Measurements from ENCODE around the genes SMARCE1, KRT222, KRTAP4-12, KRTAP17-1 and KRT33A.

GRCh38 chr17:40344250-40345037, 20.1 kb downstream of the GJD3 start:
- RRBS = no CpG with 5 or more reads among the region's 7 CpGs

DNA sequence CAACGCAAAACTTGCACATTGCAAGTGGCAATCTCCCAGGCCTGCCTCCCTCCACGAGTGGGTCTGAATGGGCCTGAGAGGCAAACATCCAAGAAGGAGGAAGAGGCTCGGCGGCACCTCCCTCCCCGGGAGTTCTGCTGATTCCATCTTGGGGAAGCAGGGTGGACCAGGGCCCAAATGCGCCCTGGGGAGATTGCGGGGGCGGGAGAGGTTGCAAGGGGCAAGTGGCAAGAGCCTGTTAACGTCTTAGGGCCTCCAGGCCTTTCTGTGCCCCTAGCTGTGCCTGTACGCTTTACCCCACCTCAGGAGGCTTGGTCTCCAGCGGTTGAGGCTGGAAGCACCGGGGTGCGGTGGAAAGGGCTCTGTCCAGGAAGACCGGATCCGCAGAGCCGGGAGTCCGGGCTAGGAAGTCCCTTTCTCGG, 561 bp upstream of the IGFBP4 start:
- RRBS = 93% methylated on average over 2 of the region's 18 CpGs

DNA sequence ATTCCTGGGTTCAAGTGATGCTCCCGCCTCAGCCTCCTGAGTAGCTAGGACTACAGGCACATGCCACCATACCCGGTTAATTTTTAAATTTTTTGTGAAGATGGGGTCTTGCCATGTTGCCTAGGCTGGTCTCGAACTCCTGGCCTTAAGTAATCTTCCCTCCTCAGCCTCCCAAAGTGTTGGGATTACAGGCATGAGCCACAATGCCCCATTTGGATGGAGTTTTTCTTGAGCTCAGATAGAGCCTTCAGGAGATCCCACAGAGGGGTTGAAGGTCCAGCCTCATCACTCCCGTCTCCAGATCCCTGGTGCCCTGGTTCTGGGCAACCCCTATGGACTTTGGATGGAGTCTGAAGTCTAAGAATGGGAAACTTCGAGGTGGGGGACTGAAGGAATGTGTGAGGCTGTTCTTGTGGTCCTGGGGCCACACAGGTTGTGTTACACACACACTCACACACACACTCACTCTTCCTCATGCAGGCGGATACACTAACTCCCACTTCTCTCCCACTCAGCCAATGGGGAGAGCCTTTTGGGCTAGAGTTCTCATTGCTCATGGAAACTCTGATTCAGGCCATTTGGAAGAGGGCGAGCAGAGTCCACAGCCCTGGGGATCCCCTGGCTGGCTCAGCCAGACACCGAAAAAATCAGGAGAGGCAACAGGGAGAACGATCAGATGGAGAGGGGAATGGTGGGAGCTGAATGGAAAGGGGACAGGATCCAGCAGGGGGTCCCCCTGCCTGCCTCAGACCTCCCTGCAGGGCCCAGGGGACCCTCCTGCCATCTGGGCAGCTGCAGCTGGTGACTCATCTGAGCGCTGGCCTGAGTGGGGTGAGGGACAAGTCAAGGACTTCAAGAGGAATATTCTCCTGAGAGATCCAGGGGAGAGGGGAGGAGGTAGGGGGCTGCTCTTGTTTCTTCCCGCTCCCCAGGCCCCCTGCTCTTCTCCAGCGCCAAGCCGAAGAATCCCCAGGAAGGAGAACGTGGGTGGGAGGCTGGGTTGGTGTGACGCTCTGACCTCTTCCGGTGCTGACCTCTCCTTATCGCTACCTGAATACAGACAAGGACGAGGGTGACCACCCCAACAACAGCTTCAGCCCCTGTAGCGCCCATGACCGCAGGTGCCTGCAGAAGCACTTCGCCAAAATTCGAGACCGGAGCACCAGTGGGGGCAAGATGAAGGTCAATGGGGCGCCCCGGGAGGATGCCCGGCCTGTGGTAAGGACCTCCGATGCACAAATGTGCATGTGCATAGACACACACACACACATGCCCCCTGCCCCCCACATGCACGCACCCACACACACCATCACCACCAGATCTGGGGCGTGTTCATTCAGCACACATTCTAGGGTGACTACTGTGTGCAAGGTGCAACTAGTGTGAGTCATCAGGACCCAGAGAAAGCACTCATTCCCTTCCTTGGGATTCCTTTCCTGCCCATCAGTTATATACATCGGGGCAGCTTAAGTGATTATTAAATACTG, 9.2 kb downstream of the IGFBP4 start:
- RRBS = 81% methylated on average over 3 of the region's 30 CpGs

- RRBS = no CpG with 5 or more reads among the region's 22 CpGs
Observed at GRCh38 chr17:40453667-40454760, 10.8 kb downstream of the IGFBP4 start.

- RRBS = no CpG with 5 or more reads among the region's 8 CpGs
Observed at GRCh38 chr17:40549698-40550203, 15.5 kb downstream of the CCR7 start.

DNA sequence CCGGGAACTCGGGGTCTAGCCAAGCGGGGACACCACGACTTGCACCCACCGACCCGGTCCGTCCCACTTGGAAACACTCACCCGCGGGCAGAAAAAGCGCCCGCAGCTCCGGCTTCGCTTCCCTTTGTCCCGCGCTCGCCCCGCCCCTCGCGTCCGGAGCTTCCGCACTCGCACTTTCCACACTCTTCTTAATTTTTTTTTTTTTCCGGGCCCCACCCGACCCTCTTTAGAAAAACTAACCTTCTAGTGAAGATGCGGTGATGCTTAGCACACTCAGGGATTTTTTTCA, at the start of gene SMARCE1:
TSS of gene SMARCE1 (minus strand) at position 127 of the 289 bp plus-strand sequence.
- RRBS = 2% methylated on average over 22 of the region's 25 CpGs

GRCh38 chr17:40647981-40649265, 805 bp upstream of the SMARCE1 start:
- RRBS = 1% methylated on average over 9 of the region's 69 CpGs

DNA sequence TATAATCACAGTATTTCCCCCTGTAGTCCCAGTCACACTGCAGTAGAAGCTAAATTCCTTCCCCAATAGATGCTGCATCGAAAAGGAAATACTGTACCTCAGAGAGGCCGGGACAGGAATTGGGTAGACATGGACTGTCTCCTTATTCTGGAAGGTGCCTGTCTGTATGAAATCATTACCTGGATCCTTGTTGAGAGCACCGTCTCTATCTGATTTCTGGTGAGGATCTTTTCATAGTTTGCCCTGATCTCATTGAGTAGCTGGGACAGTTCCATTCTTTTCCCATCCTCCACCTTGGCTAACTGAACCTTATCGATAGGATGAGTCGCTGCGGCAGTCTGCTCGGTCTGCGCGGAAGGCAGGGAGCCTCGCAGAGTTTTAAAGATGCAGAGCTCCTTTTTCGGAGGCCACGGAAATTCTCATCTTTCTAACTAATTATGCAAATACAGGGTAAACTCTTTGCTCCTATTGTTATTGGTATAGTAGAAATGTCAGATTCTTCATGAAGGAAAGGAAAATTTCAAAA, at the start of gene KRT222:
TSS of gene KRT222 (minus strand) at position 353 of the 526 bp plus-strand sequence.
- RRBS = no CpG with 5 or more reads among the region's 12 CpGs

GRCh38 chr17:40885909-40886534, 980 bp upstream of the KRT20 start:
- RRBS = no CpG with 5 or more reads among the region's 3 CpGs

- RRBS = no CpG with 5 or more reads among the region's 7 CpGs
Observed at GRCh38 chr17:40922151-40922872, 15.1 kb downstream of the KRT23 start.

- RRBS = no CpG with 5 or more reads among the region's 3 CpGs
Observed at GRCh38 chr17:41123942-41124401, at the start of gene KRTAP4-12. TSS of gene KRTAP4-12 (minus strand) at chr17:41124182.

DNA sequence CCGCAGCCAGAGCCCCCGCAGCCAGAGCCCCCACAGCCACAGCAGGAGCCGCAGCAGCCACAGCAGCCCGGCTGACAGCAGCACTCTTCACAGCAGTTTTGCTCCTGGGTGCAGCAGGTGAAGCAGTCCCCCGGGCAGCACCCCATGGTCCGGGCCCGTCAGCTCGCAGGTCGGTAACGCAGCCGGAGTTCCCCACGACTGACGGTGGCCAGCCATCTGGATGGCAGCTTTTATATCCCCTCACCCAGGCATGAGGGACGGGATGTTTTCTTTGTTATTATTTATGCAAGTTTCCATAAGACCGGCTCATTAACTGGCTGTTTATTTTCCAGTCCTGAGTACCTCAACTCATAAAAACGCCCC, at the start of gene KRTAP17-1:
TSS of gene KRTAP17-1 (minus strand) at position 206 of the 363 bp plus-strand sequence.
- RRBS = 70% methylated on average over 6 of the region's 16 CpGs

- RRBS = no CpG with 5 or more reads among the region's 9 CpGs
Observed at GRCh38 chr17:41350600-41351012, at the start of gene KRT33A. TSS of gene KRT33A (minus strand) at chr17:41350828.

GRCh38 chr17:41397781-41398130, 348 bp upstream of the KRT31 start:
- RRBS = no CpG with 5 or more reads among the region's 4 CpGs

GRCh38 chr17:41529850-41530658, 1.9 kb upstream of the KRT19 start:
- RRBS = no CpG with 5 or more reads among the region's 6 CpGs

- RRBS = no CpG with 5 or more reads among the region's 8 CpGs
Observed at GRCh38 chr17:41549683-41550215, 21.6 kb upstream of the KRT19 start.

DNA sequence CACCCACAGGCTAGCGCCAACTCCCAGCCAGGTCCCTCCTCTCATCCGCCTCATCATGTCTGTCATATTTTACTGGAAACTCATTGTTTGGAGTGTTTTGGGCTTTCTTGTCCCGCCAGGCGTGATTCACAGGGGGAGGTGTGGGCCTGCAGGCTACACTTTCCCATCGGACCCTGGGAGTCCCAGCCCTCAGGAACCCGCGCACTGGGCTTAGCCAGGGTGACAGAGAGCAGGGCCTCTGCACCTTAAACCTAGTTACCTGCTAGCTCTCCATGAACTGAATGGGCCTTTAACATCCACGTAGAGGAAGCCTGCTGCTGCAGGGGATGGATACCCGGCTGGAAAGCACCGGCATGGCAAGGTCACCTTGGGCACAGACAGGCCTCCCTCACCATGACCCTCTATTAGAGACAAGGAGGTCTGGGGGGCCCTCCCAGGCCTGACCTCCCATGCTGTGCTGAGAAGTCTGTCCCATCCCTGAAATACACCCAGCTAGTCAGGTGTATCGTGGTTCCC, 338 bp upstream of the KRT14 start:
- RRBS = no CpG with 5 or more reads among the region's 11 CpGs

DNA sequence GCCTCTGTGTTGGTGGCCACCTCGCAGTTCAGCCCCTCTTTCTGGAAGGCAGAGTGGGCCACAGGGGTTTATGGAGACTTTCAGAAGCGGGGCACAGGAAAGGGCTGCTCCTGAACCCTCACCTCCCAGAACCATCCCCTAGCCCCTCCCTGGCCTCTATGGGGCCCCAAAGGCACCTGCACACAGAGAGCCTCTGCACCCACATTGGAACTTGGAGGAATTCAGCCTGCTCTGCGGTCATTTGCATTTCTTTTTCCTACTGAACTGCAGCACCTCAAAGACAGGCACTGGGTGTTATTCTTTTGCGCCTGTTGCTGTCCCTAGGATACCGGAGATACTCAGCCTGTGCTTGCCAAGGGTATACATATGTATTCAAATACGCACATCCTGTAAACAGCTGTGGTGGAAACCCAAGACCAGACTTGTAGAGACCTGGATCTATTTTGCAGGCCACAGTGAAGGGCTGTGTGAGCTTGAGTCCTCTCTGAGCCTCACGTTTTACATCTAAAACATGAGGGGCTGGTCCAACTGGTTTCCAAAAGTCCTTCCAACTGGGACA, 4.1 kb upstream of the KRT17 start:
- RRBS = no CpG with 5 or more reads among the region's 7 CpGs

Data from Ishikawa (cell line).